Measurements from ENCODE around the gene MSL3.

DNA sequence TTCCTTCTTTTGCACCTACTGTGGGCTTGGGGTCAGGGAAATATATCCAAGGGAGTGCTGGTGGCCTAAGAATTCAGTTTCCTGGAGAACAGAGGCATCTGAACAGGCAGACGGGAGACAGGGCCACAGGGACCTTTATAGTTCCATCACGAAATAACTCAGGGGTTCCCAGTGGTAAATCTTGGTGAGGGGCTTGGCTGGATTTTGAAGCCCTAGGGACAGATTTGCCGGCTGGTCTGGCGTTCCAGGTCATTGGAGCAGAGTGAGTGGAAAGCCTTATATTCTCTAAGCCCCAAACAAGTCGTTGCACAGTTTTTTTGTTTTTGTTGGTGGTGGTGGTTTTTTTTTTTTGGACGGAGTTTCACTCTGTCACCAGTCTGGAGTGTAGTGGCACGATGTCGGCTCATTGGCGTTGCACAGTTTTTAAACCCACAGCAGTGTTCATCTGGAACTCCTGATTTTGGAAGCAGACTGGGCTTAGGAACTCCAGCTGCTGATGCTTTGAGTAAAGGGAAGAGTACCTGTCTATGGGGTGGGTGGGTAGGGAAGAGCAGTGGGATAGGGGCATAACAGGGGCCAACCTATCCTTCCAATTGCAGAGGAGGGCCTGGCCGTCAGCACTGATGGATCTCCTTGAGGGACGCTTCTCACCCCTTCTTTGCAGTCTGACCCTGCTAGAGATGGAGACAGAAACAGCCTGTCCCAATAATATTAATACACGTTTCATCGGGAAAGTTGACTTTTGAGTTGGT is 1.9 kb downstream of the CD99 start:
- PRO-cap: no peak

- PRO-cap: no peak
These were observed 23.6 kb upstream of the GYG2 start for GRCh38 chrX:2804770-2805920.

DNA sequence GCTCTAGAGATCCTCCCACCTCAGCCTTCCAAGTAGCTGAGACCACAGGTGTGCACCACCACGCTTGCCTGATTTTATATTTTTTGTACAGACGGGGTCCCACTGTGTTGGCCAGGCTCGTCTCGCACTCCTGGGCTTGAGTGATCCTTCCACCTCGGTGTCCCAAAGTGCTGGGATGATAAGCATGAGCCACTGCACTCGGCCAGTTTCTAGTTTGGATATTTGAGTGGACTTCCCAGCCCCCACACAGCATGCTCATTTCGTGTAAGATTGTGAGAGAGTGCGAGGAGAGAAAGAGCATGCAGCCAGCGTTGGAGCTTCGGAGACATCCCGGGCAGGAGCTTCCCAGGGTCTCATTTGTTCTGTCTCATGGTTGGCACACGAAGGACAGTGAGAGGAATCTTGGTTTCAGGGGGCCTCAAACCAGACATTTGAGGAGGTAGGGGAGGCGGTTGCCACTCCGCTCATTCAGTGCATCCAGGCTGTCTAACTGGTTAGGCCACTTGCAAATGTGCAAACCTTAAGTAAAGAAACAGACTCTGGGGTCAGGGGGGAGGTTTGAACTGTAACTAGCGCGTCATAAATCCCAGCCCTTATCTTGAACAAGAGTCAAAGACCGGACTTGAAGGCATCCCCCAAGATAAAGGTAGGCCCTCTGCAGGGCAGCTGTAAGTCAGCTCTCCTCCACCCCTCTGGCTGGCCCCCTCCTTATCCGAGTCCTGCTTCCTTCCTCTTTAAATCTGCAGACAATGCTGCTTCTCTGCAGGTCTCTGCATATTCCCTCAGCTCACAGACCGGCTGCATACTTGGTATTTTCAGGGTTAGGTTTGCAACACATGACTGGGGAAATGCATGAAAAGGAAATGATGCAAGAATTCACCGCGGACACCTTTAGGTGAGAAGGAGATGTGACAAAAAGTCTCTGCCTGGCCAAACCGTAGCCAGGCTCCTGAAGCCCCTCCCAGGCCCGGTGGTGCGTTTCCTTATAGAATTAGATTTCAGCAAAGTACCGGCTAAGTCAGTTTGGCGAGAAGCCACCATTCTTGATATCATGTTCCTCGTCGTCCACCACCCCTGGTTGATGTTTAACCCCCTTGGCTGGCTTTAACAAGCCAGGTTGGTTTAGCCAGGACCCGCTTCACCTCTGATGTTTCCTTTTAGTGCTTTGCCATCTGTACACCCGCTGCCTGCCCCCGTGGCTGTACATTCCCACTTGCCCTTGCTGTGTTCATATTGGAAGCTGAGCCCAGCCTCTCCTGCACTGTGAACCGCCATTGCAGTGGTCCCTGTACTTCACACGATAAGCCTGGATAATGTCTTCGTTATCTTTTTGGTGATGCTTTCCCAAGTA is 31.4 kb downstream of the ARSD start:
- PRO-cap: bidirectional peak, plus-strand start at position 612 of the sequence, minus-strand start at position 488 of the sequence; bidirectional peak, plus-strand start at position 1,155 of the sequence, minus-strand start at position 1,045 of the sequence

GRCh38 chrX:2962131-2962847 is 1.9 kb downstream of the ARSL start:
- PRO-cap: no peak

DNA sequence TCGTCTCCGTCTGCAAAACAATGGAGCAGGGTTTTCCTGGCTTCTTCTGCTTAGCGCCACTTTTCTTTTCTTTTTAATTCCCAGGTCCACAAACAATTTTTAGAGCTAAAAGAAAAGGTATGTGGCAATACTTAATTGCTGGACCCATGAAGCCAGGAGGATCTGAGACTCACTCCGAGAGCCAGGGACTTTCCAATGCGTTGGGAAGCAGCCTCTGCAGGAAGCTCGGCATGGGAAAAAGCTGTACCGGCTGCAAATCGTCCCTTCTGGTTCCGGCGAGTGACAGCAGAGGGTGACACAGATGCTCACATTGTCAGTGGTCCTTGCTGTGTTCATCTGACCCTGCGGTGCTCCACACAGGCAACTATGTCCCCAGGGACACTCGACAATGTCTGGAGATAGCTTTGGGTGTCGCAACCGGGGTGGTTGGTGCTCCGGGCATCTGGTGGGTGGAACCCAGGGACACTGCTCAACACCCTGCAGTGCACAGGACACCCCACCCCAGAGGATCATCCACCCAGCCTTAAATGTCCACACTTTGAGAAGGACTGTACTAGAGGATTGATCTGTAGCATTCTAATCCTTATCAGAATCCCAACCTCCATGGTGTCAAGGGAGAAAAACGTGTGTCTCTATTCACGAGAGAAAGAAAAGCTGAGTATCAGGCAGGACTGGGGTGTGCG is 163.9 kb downstream of the PRKX start:
- PRO-cap: no peak

GRCh38 chrX:5725845-5726554 is 502.7 kb downstream of the NLGN4X start:
- PRO-cap: no peak

- PRO-cap: no peak
These were observed 3.2 kb downstream of the NLGN4X start for GRCh38 chrX:6225379-6225899.

DNA sequence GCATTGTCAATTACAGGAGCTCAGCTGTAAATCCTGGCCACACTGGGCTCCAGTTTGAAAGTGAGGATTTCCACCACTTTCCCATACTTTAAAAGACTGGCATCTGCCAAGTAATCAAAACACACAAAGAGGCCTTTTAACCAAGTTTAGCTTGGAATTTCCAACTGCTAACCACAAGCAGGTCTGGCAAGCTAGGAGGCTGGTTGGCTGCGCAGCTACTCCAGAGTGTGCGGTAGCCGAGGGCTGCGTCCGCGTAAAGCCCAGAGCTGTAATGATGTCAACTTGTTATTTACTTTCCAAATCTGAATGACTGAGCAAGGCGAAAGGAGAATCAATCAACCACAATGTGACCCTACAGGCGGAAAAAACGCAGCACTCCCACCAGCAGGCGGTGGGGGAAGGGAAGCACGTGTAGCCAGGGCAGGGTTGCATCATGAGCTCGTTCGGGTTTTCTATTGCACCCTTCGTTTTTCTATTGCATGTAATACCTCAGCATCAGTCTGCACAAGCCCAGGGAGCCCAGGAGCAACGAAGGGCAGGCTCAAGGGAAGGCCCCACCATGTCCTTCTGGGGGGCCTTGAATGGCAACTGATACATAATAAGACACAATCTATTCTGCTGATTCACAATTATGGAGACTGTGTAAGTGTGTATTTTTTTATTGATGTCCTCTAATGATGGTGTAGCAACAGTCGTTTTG is 1.9 kb upstream of the TBL1X start:
- PRO-cap: unidirectional peak, minus-strand start at position 62 of the sequence; unidirectional peak, plus-strand start at position 498 of the sequence

DNA sequence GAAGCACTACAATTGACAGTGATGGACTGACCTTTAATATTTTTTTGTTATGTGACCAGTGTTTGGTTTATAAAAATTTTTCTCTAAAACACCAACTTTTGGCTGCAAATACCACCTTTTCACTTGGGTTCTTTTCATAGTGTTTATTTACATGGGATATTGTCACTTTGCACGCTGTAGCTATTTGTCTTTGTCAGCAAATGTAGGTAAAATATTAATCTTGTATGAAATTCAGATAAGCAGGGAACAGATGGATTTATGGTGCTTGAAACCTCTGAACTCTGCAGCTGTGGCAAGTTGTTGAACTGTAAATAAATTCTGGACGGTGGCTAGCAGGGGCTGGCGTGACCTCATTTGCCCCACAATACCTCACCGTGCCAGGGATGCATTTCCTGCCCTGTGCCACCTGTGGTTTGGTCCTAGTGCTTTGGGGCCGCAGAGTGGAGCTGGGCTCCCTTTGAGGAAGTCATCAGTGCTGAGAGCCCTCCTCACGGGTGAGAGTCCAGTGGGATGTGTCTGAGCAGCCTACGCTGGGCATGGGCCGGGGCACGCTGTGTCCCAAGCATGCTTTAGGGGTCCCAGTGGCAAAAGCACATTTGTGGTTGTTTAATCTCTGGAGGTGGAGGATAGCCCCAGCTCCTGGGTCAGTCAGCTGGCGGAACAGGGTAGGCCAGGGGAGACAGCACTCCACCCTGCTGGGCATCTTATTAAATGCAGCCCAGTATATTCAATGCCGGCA is 108.6 kb downstream of the TBL1X start:
- PRO-cap: no peak

DNA sequence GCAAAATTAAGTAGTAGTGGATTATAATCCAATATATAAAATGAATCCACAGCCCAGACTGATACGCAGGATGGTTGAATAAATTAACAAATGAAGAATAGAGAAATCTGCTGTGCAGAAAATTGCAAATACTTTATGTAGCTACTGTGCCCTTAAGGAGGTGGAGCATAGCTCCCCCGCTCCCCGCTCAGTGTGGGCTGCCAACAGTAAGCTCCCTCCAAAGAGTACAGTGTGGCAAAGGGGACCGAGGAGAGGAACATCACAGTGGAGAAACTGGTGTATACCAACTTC is 58.0 kb upstream of the CLDN34 start:
- PRO-cap: no peak

- PRO-cap: no peak
These were observed 71.4 kb downstream of the CLDN34 start for GRCh38 chrX:10038510-10039074.

DNA sequence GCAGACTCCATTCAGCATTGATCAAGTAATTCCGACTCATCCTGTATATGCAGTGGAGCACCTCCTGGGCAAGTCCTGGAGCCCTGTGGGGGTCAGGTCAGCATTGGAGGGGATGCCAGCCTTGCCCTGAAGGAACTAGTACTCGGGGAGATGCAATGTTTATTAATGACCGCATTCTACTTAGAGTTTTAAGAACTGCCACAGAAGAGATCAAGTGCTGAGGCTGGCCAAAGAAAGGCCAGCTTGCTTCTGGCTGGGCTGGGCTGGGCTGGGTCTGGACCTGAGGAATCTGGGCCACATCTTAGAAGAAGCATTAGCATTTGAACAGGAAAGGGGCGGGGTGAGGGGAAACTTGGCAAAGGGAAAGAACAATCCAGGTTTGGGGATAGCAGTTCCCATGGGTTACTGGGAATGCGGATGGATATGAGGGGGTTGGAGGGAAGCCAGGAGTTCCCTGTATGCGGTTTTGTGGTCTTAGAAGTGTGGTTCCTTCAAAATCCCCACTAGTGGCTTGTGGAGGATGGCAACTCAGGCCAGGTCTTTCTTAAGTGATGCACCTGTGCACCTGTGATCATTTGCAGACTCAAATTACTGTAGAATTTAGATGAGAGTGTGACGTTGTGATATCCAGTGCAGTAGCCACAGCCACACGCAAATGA is 83.3 kb downstream of the CLDN34 start:
- PRO-cap: no peak

DNA sequence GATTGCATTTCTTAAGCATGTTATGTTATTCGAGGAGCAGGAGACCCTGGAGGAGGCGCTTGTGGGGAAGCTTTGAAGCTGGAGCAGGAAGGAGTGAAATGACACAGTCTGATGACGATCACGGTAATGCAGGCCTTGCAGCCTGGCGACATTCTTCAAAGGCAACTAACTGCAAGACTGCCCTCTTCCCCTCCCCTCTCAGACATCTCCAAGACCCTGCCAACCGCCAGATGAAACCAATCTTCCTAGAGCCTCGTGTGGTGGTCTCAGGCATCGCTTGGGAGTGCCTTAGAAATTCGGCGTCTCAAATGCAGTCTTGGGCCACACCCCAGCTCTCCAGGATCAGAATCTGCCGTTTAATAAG is 16.1 kb downstream of the CLCN4 start:
- PRO-cap: no peak

DNA sequence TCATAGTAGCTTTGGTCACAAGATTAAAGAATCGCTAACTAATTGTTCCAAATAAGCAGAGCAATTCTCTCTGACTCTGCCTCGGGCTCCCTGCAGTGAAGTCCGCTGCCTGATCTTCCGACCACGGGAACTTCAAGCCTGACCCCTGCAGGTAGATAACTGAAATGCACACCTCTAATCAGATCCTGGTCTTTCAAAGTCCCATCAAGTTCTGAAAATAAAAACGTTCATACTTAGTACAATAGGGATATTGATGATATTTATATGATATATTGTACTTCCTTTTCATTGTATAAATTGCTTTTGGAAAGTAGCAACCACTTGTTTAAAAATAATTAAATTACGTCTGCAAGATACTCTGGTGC is 4.4 kb downstream of the MID1 start:
- PRO-cap: unidirectional peak, minus-strand start at position 104 of the sequence

GRCh38 chrX:11138541-11139499 is 27.7 kb downstream of the HCCS start:
- PRO-cap: no peak

GRCh38 chrX:11351347-11352350 is 58.4 kb downstream of the AMELX start:
- PRO-cap: no peak

DNA sequence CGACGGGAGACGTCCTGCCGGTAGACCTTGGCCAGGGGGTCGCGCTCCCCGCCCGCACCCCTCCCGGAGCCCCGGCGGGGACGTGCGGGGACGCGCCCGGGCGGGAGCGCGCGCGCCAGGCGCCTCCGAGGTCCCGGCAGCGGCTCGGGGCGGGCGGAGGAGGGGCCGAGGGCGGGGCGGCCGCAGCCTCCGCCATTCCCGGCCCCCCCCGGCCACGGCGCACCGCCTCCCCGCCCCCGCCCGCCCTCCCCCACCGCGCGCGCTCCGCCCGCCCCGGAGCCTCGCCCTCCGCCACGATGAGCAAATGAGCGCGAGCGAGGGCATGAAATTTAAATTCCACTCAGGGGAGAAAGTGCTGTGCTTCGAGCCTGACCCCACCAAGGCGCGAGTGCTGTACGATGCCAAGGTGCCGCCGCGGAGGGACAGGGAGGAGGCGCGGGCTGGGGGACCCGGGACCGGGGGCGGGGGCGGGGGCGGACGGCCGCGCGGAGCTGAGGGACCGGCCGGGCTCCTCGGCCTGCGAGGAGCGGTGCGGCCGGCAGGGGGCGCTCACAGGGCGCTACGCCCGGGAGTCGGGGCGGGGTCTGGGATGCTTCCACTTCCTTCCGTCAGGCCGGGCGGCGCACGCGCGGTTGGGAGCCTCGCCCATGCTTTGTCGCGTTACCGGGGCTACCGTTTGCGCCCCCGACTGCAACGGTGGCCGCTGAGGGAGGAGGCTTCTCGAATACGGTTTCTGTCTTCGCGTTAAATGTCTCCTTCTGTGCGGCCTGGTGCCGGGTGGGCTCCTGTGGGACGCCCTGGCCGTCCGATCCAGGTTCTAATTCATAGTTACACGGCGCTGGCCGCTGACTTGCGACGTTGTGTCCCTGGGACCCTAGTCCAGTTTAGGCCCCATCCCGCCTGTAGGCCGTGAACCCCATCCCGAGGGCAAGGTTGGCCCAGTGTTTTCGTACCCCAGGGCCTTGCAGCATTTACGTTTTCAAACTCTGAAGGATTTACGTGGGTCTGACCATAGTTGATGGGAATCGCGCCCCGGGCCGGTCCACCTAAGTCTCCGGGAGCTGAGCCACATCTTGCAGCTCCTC is at the start of gene MSL3:
TSS of gene MSL3 (plus strand) at position 278 of the 1,085 bp plus-strand sequence.
- PRO-cap: bidirectional peak, plus-strand start at position 278 of the sequence, minus-strand start at position 92 of the sequence; bidirectional peak, plus-strand start at position 687 of the sequence, minus-strand start at position 531 of the sequence

DNA sequence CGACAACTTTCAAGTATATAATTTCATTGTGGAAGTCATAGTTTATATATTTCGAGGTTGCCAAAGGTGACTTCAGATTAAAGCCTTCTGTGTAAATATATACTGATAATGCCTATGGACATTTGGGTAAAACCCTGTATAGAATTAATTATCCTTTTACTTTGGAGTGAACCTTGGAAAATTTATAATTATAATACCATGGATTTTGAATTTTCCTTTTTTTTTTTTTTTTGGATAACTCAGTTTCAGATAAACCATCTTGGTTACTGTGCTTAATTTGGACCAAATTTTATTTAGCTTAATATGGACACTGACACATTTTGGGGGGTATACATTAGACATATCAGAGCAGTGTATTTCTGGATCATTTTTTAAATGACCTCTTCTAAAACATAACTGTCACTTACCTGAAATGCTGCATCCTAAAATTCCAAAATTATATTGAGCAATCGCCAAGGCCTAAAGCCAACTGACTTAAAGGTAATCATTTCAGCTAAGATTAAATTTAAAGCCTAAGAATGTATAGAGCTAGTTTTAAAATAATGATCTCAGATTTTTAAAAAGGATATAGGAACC is 32.0 kb downstream of the PRPS2 start:
- PRO-cap: no peak

- PRO-cap: bidirectional peak, plus-strand start at chrX:12947014, minus-strand start at chrX:12946796
These were observed 28.2 kb upstream of the TMSB4X start for GRCh38 chrX:12946671-12947120.

GRCh38 chrX:12956849-12957317 is 18.0 kb upstream of the TMSB4X start:
- PRO-cap: bidirectional peak, plus-strand start at chrX:12957105, minus-strand start at chrX:12956977

Data from Calu3 (cell line).